ENCODE results near the gene ZNF236.

- RRBS: no CpG with 5 or more reads among the region's 16 CpGs
These were observed 131.4 kb downstream of the ZNF516 start for GRCh38 chr18:76363345-76364335.

GRCh38 chr18:76487414-76488751 is 7.2 kb downstream of the ZNF516 start:
- RRBS: no CpG with 5 or more reads among the region's 19 CpGs

DNA sequence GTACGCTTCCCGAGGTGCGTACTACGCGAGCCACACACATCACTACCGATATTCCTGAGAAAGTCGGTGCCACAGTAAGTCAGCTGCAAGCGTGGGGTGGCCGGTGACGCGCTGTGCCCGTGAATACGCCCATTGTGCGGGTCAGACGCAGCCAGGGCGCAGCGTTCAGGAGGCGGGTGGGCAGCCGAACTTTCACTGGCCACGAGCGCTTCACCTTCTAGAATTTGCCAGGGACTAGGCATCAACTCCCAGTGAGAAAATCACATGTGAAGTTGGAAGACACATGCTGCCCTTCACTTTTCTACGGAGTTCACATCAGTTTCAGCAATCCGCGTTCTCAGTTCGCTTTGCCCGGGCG is 2.8 kb downstream of the ZNF516 start:
- RRBS: no CpG with 5 or more reads among the region's 27 CpGs

DNA sequence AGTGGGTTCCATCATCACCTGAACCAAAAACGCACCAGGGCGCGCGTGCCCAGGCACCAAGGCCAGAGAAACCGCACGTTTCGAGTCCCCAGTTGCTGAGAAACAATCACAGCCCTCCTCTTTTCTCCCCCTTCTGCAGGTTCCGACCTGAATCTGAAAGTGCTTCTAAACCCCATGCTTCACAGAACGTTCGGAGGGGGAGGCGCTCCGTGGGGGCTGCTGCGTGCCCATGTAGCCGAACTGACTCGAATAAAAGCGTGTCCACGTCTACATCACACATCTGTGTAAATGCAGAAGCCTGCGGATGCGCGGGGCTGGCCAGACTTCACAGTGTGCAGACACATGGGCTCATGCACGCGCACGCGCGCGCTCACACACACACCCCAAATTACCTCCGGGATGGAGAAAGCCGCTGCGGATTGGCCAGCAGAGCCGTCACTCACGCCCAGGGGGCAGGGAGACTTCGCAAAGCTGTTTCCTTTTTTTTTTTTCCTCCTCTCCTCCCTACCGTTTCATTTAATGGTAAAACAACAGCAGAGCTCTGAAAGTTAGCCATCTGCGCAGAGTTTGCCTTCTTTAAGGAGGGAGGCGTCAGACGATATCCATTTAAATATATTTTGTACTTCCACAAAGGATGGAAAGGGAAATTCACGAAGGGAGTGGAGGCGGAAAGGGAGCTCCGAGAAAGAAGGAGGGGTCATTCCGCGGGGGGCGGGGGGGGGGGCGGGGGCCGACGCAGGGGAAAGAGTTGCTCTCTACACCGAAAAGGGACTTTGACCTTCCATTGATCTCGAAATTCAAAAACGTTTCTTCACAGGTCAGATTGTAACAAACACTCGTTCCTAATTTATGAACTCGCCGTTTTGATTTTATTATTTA is 2.2 kb downstream of the ZNF516 start:
- RRBS: no CpG with 5 or more reads among the region's 51 CpGs

GRCh38 chr18:76599298-76599858 is 104.3 kb upstream of the ZNF516 start:
- RRBS: no CpG with 5 or more reads among the region's 12 CpGs

DNA sequence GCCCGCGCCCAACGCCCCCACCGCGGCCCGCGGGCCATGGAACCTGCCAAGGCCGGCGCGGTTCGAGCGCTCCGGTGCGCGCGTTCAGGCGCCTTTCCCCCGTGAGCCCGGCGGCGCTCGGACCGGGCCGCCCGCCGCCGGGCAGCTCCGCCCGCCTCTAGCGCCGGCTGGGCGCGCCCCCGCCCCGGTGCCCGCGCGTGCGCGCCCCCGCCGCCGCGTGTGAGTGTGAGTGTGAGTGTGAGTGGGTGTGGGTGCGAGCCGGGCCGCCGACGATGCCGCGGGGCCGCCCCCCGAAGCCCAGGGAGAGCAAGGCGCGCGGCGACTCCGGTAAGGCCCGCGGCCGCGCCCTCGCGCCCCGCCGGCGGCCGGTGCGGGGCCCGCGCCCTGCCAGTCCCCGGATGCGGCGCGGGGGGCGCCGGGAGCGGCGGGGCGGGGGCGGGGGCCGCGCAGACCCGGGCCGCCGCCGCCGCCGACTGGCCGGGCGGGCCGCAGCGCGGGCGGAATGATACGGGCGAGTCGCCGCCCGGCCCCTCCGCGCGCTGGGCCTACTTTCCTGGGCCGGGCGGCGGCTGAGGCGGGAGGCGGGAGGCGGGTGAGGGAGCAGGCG is at the start of gene ZNF236:
Gene ZNF236, plus strand, starts transcription at position 222 of the 607 bp plus-strand sequence.
- RRBS: 1% methylated on average over 43 of the region's 110 CpGs

DNA sequence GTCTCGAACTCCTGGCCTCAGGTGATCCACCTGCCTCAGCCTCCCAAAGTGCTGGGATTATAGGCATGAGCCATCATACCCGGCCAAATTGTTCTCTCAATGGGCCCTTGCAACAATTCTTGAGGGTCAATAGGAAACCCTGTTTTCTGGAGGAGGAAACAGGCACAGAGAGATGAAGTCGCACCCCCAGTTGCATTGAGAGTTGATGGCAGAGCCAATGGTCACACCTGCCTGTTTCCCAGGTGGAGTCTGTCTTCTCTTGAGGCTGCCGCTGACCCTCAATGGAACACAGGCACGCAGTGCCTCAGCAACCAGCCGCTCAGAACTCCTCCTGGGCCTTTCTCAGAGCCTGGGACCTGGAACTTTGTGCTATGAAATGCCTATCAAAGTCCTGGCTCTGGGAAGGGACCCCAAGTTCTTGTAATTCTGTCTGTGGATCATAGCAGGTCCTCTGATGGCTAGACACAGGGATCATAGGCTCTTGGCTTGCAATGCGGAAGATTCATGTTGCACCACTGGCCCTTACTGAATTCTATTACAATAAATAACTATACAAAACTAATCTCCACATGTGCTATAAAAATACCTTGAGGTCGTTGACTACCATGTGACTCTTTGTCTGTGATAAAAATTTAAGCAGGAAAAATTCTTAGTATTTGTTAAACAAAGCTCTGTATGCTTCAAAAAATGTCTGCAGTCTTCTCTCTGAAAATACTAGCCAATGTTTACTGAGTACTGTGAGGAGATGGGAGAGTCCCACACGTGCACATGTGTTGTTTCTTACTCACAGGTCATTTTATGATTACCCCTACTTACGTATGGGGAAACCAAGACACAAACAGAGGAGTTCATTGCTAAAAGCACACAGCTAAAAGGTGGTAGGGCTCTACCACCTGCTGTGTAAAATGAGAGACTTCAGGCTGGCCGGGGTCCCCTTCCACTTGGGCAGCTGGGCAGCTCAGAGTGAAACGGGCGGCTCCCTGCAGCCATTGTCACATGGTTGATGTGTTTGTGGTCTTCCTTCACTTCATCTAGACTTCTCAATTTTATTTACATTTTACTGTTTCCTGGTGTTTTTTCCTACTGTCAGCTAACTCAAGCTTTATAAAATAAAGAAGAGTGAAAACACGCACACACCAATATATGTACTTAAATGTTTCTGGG is 71.5 kb downstream of the MBP start:
- RRBS: no CpG with 5 or more reads among the region's 14 CpGs

GRCh38 chr18:77064760-77065412 is 67.7 kb downstream of the MBP start:
- RRBS: no CpG with 5 or more reads among the region's 5 CpGs

- RRBS: no CpG with 5 or more reads among the region's 12 CpGs
These were observed 67.1 kb downstream of the MBP start for GRCh38 chr18:77065413-77066046.

GRCh38 chr18:77134066-77134513 is 1.5 kb upstream of the MBP start:
- RRBS: no CpG with 5 or more reads among the region's 7 CpGs

DNA sequence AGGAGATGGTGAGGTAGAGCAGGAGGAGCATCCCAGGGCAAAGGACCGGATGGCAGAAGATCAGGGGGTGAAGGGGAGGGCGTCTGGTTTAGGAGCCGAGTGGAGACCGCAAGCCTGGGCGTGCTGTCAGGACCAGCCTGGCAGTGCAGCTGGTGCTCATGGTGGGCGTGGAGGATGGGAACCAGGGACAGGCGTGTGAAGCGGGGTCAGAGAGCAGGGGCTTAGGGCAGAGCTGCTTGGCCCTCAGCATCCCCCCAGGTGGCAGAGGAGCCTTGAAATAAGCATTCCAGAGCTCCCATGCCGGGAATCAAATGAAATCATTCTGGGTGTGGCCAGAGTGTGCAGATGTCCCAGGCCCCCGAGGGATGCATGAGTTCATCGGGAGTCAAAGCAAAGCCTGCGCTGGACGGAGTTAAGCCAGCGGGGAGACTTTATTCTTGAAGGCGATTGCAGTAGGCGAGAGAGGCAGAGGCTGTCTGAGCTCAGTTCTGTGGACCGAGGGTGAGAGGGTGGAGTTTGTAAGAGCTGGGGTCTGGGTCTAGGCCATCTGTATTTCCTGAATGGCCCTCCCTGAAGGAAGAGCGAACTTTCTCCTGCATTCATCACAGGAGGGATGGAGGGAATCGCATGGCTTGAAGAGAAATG is 33.1 kb upstream of the MBP start:
- RRBS: no CpG with 5 or more reads among the region's 19 CpGs

- RRBS: no CpG with 5 or more reads among the region's 5 CpGs
These were observed 40.7 kb upstream of the GALR1 start for GRCh38 chr18:77208931-77209417.

GRCh38 chr18:77322445-77322980 is 72.9 kb downstream of the GALR1 start:
- RRBS: no CpG with 5 or more reads among the region's 11 CpGs

DNA sequence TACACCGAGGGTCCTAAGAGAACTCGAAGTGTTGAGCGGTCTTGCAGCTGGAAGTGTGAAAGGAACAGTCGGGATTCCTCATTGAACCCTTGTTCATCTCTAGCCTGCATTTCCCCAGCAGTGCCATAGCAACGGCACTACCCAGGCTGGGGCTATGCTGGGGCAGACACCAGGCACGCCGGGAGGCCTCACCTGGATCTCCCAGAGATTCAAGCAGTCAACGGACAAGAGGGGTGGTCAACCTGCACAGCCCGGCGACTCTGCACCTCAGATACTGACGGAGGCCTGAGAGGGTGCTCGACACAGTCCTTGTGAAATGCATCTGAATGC is 604.2 kb downstream of the GALR1 start:
- RRBS: 27% methylated on average over 3 of the region's 12 CpGs

GRCh38 chr18:78546396-78546831 is 433.2 kb upstream of the SALL3 start:
- RRBS: 8% methylated on average over 4 of the region's 9 CpGs

GRCh38 chr18:79245350-79246107 is 150.2 kb upstream of the NFATC1 start:
- RRBS: no CpG with 5 or more reads among the region's 27 CpGs

DNA sequence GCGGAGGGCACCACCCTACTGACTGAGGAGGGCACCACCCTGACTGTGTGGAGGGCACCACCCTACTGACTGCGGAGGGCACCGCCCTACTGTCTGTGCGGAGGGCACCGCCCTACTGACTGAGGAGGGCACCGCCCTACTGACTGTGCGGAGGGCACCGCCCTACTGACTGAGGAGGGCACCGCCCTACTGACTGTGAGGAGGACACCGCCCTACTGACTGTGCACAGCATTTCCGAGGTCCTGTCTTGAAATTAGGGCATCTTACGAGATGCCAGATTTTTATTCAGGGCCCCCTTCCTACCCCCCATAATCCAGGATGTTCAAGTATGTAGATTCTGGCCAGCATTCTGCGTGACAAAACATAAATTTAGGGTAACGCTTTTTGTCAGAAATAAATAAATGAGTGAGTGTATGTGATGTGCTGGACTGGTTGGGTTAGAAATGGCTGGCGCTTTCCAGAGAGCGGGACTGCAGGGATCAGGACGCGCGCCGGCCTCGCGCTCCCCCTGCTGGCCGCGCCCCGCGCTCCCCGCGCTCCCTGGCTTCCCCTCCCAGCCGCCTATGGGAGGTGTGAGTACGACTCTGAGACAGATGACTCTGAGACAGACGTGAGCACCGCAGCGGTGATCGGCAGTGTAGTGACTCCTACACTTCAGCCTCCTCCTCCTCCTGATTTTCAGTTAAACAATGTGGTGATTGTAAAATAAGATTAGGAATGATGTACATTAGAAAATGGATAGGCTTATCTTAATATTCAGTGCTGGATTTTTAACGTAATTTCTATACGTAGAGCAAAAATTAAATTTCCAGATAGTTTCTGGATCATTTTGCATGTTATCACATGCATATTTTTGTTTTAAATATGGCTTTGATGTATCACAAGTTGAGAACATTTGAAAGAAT is 149.3 kb upstream of the NFATC1 start:
- RRBS: no CpG with 5 or more reads among the region's 36 CpGs

DNA sequence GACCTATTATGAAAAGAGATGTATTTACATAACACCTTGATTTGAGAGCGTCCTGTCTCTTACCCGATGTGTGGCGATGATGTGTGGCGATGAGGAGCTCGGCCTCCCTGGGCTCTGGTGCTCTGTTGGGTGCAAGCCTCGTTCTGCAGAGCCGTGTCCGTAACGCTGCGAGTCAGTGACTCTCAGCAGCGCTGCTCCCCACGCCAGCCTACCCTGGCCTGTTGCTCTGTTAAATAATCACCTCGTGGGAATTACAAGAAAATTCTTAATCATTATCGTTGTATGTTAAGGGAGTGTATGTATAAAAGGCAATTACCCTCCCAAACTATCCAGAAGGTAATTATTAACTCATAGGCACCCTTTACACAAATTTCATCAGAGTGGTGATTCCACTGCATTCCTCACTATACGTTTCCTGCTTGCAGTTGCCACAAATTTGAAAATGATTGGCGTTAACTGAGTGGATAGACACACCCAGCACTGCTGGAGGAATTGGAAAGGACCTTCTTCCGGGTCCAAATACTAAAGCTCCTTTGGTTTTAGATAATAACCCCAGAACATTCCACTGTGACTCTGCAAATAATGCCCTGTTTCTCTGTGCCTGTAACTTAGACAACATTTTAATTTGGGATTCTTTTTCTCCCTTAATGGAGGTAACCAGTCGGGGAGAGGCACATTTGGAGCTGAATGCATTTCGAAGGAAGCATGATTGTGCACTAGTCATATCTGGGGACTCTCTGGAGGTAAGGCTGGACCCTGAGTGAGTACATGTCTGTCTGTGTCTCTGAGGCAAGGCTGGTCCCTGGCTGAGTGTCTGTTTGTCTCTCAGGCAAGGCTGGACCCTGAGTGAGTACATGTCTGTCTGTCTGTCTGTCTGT is 51.9 kb upstream of the NFATC1 start:
- RRBS: no CpG with 5 or more reads among the region's 19 CpGs

GRCh38 chr18:79403125-79404494 is 7.9 kb downstream of the NFATC1 start:
- RRBS: no CpG with 5 or more reads among the region's 51 CpGs

DNA sequence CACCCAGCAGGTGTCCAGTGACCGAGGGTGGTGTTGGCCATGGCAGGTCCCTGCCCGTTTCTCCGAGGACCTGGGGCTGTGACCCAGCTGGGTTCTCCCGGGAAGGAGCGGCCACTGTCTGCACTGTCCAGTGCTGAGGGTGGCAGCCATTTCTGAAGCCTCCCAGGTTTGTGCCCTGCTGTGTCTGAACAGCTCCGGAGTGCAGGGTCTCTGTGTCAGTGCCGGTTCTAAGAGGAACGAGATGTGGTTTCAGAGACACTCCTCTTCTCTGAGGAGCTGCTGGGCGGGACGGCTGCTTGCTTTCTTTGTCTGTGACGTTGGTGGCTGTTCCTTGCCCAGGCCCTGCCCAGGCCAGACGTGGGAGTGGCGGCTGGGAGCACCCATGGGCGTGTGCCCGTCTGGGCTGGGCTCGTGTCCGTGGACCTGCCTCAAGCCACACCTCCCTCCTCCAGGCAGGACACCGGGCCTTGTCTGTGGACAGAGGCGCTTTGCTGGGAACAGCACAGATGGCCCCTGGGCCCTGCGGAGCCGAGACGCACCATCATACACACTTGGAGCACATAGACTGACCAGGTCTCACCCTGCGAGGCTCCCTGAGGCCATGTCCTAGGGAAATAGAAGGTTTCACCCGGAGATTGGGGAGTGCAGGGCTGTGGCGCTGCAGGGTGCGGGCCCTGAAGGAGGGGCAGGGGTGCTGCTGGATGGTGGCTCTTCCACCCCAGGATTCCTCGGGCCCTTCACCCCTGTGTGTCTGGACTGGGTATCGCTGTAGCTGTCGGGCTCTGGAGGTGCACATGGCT is 45.0 kb downstream of the NFATC1 start:
- RRBS: 88% methylated on average over 3 of the region's 29 CpGs

Measured in aortic smooth muscle cell (primary cell).